Heart right ventricle (tissue), 2 donors: ENCODE measurements around the genes TXN2, RAC2 and CYTH4.

DNA sequence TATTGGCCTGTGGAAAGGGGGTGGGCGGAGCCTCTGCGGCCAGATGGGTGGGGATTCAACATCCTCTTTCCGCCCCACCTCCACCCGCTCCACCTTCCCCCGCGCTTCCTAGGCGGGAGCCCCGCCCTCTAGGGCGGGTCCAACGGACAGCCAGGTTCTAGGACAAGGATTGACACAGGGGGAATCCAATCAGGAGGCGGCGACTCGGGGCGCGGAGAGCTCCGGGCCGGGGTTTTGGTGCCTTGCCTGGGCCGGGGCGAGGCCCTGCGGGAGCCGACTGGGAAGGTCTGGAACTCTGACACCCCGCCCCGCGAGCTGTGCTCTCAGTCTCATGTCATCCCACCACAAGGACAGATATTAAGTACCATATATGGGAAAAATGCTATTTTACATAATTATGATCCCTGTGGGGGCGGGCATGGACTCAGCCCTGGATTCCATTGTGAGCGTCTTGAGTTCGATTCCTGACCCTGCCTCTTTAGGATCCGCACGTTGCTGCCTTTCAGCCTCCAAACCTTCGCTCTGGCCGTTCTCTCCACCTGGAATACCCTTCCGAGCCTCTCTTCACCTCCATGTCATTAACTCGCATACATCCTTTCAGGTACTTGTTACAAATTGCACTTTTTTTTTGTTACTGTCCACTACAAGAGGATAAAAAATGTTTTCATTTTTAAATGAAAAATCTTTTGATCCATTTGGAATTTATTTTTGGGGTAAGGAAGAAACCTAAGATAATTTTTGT, 539 bp upstream of the MYH9 start:
- PRO-cap, 2 experiments, result peak in 2 of 2 experiments; most common plus-strand start position 259 of the sequence (in 2); most common minus-strand start position 319 of the sequence (in 1)

DNA sequence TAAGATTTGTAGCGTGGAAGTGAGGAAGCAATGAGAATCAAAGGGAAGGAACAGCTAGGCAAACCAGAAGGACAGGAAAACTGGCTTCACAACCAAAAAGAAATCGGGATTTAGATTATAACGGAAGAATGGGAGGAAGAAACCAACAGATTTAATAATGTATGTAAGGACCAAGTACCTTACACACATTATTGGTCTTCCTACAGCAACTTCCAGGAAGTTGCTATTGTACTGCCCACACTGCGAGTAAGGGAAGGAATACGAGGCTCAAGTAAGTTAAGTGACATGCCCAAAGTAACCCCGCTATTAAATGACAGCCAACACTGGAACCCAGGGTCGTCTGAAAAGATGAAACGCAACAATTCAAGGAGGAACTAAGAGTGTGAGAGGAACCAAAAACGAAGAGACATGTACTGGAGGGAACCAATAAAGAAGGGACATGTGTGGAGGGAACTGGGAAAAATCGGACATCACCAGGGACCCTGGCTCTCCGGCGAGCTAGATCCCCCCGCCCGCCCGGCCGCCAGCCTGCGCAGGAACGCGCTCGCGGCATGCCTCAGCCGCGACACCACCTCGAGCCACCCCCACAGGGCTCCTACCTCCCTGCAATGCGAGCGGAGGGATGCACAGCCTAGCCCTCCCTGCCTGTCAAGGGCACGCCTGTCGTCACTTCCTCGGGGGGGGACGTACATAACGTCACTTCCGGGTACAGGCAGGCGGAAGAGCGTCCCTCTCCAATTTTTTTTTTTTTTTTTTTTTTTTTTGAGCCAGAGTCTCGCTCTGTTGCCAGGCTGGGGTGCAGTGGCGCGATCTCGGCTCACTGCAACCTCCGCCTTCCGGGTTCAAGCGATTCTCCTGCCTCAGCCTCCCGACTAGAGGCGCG, at the start of gene TXN2:
TSS of gene TXN2 (minus strand) at position 676 of the 883 bp plus-strand sequence.
- PRO-cap, 2 experiments, result peak in 2 of 2 experiments; most common plus-strand start position 765 of the sequence (in 2); most common minus-strand start position 382 of the sequence (in 1)

DNA sequence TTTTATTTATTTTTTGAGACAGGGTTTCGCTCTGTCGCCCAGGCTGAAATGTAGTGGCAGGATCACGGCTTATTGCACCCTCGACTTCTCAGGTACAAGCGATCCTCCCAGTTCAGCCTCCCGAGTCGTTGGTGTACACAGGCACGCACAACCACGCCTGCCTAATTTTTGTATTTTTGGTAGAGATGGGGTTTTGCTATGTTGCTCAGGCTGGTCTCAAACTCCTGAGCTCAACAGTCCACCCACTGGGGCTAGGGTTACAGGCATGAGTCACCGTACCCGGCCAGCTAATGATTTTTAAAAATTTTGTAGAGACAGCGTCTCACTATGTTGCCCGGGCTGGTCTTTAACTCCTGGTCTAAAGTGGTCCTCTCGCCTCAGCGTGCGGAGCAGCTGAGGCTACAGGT, 810 bp upstream of the EIF3D start:
- PRO-cap, 2 experiments, result no peak in any of the 2 experiments

DNA sequence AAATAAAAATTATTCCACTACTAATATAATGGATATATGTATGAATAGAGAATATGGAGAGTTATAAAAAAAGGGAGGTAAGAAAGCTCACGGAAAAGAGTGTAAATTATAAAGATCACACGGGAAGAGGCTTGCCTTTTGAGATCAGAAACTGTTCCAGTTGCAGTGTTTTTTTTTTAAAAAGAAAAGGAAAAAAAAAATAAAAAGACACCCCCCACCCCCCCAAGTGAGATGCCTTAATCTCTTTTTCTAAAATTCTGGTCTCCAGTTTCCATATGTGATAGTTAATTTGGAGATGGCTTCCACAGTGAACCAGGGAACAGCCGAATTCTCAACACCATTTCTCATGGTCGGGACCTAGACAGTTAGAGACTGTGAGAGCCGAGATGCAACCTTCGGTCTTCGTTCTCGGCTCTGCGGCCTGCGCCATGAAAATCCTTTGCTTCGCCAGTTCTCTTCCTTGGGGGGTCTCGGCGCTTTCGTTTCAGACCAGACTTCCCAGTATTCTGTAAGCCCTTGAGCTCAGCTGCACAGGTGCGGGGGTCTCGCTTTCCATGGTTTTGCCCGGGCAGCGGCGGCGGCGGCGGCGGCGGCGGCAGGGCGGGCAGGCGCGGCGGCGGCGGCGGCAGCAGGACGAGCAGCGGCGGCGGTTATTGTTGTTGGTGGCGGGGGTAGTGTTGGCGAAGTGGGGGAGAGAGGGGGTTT, 732 bp downstream of the CACNG2 start:
- PRO-cap, 2 experiments, result no peak in any of the 2 experiments

DNA sequence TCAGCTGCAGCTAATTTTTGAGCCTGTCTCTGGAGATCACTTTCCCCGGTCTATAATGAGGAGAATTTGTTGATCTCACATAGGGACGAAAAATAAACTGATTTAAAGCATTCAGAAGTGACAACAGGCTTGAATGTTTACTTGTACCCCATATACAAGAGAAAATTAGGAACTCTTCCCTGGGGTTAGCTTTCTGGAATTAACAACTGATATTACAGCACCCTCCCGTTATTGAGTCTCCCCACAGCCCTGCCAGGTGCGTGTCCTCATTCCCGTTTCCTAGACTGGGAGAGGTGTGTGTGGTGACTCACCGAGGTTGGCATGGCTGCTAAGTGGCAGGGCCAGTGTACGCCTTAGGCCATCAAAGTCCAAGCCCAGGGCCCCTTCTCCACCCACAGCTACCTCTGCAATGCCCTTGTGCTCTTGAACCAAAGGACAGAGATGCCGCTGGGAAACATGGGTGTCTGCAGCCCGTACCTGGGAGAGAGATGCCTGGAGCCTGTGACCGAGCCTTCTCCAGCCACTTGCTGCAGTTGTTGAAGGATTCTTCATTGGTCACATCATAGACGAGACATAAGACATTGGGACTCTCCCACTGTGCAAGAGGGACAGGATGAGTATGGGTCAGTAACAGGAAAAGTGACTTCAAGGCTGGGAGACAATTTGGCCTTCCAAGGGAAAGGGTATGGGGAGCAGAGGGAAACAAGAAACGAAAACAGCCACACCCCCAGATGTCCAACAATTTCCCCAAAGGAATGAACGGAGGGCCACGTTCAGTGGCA, 12.3 kb downstream of the IFT27 start:
- PRO-cap, 2 experiments, result no peak in any of the 2 experiments

DNA sequence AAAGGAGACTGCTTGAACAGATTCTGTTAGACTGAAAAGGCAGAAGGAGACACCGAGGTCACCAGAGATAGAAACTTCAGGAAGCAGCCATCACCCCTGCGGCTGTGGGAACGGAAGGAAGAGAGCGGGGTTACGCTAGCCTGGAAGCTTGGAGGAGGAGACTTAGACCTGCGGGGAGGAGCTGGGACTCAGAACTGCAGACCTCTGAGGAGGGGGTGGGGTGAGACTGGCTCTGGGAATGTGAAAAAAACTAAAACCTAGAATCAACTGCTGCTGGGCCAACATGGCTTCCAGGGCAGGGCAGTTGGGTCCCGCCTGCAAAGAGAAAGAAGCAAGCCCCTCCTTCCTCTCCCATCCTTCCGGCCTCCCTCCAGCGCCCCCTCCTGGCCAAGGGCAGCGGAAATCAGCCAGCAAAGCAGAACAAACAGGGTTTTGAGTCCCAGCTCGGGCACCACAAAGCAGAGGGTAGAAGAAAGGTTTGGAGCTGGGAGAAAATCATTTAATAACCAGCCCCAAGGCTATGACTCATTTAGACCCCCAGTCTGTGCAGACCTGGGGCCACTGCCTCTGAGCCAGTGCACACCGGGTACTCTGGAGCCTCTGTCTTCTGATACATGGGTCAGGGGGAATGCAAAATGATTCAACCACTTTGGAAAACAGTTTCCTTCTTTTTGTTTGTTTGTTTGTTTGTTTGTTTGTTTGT, 7.3 kb upstream of the NCF4 start:
- PRO-cap, 2 experiments, result no peak in any of the 2 experiments

DNA sequence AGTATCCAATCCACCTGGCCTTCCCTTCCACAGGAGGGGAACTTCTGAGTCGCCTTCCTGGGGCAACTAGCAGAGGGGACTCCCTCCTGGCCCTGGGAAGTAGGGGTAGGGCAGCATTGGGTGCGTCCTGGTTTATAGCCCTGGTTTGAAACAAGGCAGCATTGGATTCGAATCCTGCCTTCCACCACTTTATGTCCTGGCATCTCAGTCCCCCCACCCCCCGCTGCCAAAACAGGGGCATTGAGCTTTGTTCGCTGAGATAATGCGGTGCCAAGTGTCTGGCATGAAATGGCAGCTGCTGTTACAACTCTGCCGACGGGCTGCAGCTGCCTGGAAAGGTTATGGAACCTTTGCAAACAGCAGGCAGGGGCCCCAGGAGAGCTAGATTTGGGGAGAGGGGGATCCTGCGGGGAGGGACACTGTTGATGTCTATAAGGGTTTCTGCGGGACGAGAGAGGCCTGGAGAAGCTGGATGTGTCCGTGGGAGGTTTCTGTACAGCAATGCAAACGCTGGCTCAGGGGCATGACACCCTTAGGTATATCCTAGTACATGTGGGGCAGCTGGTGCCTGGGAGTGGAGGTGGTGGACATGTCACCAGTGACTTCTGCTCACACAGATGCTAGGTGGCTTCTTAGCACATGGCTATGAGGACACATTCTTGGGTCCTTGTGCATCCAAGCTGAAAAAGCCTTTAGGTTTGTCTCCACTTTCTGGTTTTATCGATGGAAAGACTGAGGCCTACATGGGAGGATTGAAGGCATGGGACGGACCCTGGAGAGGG, 1.8 kb downstream of the TST start:
- PRO-cap, 2 experiments, result no peak in any of the 2 experiments

- PRO-cap, 2 experiments, result no peak in any of the 2 experiments
Observed at GRCh38 chr22:37023709-37024248, 4.2 kb downstream of the MPST start.

DNA sequence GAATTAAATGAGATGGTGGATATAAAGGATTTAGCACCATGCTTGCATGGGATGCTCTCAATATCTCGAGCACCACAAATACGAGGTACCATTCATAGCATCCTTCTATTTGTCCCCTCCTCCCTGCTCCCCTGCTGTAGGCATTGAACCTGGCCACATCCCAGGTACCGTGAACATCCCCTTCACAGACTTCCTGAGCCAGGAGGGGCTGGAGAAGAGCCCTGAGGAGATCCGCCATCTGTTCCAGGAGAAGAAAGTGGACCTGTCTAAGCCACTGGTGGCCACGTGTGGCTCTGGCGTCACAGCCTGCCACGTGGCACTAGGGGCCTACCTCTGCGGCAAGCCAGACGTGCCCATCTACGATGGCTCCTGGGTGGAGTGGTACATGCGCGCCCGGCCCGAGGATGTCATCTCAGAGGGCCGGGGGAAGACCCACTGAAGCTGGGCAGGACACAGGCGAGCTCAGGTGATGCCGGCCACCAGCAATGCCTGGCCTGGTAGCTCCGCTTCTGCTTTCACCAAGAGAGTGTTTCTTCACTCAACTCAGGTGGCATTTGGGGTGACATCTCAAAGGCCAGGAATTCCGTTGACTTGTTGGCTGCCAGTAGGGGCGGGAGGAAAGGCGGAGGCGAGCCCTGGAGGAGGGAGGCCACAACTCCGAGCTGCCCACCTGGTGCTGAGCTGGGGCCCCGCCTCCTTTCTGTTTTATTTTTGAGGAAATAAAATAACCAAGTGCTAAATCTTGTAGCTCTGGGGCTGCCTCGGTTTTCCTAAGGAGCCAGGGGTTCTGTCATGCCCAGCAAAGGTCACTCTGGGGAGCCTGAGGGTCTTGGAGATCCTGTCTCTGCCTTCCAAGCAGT, 9.8 kb downstream of the MPST start:
- PRO-cap, 2 experiments, result no peak in any of the 2 experiments

- PRO-cap, 2 experiments, result no peak in any of the 2 experiments
Observed at GRCh38 chr22:37126605-37126878, 17.0 kb upstream of the TMPRSS6 start.

DNA sequence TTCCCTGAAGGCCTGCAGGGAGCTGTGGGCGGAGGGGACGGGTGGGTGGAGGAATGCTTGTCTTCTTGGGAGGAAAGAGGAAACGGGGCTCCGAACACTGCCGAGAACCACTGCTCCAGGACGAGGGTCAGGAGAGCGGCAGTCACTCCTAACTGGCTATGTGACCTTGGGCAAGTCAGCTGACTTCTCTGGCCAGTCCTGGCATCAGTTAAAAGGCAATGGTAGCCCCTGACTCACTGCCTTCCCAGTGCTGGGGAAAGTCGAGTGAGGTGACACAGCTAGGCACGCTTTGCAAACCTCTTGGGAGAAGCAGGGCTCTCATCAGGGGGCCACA, 16.5 kb downstream of the IL2RB start:
- PRO-cap, 2 experiments, result no peak in any of the 2 experiments

DNA sequence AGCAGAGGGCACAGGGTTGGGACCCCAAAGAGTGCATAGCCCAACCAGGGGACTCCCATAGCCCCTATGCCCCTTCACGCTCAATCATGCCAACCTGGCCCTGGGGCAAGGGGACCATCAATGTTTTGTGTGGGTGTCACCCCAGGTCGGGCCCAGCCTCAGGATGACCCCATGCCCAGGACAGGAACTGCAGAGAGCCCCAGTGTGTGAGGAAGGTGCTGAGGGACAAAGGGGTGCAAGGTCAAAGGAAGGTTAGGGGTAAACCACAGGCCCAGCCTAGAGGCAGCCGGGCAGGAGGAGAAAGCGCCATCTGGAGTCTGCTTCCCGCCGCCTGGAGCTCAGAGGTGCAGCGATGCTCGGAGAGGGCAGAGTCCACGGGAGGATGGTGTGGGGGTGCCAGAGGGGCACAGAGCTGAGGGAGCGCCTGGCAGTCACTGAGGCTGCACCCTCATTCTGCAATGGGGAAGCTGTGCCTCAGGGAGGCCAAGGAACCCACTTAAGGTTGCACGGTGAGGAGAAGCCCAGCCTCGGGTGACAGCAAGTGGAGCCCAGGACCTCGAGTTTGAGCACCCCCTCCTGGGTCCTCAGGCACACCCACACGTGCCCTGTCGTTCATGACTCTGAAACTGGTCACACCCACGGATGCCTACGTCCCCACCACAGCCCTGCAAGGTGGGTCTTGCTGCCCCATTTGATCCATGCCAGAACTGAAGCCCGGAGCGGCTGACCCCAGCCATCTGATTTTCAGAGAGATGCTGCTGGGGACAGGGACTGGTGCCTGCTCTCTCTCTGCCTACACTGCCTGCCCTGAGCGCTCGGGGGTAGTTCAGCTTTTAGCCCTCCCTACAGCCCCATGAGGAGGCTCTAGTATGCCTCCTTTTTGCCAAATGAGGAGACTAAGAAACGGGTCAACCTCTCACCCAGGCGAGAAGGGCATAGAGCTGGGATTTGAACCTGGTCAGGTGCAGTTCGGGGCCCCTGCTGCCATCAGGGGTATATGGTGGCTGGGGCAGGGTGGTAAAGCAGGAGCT, 1.6 kb downstream of the IL2RB start:
- PRO-cap, 2 experiments, result no peak in any of the 2 experiments

DNA sequence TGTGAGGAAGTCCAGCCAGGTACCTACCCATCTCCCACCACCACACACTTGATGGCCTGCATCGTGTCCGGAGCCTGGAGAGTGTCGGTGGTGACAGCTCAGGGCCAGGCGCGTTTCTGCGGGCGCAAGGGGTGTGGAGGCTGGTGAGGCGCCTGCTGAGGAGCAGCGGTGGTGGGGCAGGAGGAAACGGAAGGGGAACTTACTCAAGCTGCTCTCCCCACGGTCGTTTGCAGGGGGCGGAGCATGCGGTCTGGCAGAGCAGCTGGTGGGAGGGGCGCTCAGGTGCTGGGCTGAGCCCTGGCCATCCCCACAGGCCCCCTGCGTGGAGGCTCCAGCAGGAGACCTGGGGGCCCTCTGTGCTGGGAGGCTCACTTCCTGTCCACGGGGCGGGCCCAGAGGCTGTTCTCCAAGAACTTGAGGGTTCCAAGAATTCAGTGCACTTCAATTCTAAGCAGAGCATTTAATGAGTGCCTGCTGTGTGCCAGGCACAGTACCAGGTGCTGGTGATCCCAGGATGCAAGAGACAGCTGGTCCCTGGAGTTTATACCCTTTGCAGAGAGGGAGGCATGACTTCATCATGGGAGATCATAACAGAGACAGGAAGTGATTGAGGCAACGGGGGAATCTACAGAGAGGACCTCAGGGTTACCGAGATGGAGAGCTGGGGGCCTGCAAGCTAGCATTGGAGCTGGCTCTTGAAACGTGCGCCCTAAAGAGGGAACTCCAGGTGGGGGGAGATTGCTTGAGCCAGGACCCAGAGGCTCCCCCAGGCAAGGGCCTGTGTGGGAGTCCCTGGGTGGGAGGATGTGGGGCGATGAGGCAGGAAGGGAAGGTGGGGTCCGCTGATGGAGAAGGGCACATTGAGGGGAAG, at the start of gene RAC2:
TSS of gene RAC2 (minus strand) at position 183 of the 871 bp plus-strand sequence.
- PRO-cap, 2 experiments, result peak in 2 of 2 experiments; most common minus-strand start position 118 of the sequence (in 2)

- PRO-cap, 2 experiments, result peak in 2 of 2 experiments; most common plus-strand start chr22:37282508 (in 1); most common minus-strand start chr22:37282358 (in 1)
Observed at GRCh38 chr22:37281967-37282798, at the start of gene CYTH4. CYTH4 (plus strand) TSS chr22:37282508.

DNA sequence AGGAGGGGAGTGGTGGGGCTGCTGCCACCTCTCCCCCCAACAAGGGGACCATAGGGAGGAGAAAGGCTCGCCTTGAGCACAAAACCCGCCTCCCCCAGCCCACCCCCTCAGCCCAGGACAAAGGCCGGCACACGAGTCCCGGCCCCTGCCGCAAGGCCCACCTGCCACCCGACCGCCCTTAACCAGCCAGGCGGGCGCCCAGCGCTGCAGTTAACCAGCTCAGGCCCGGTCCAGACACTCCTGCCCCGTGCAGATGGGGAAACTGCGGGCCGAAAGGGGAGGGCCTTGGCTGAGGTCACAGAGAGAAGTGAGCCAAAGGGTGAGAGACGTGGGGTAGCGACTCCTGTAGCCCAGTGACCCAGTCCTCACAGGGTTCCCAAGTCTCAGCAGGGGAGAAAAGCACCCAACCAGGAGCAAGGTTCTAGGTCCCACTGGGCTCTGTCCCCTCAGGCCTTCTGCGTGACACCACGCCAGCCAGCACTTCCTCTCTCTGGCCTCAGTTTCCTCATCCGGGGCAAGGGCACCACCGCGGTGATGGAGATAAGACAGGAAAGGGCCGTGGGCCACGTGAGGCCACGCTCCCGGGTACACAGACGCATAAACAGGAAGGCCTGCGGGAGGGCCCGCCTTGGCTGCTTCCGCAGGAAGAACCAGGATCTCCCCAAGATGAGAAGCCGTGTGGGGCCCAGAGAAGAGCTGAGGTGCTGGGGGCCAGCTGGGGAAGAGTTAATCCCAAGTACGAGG, 1.9 kb downstream of the MFNG start:
- PRO-cap, 2 experiments, result peak in 2 of 2 experiments; most common plus-strand start position 669 of the sequence (in 2); most common minus-strand start position 492 of the sequence (in 2)

- PRO-cap, 2 experiments, result no peak in any of the 2 experiments
Observed at GRCh38 chr22:37570076-37570906, 9.6 kb downstream of the LGALS2 start.

- PRO-cap, 2 experiments, result no peak in any of the 2 experiments
Observed at GRCh38 chr22:37581387-37581880, 1.5 kb upstream of the LGALS2 start.

GRCh38 chr22:37601260-37601591, 7.4 kb upstream of the GGA1 start:
- PRO-cap, 2 experiments, result no peak in any of the 2 experiments

DNA sequence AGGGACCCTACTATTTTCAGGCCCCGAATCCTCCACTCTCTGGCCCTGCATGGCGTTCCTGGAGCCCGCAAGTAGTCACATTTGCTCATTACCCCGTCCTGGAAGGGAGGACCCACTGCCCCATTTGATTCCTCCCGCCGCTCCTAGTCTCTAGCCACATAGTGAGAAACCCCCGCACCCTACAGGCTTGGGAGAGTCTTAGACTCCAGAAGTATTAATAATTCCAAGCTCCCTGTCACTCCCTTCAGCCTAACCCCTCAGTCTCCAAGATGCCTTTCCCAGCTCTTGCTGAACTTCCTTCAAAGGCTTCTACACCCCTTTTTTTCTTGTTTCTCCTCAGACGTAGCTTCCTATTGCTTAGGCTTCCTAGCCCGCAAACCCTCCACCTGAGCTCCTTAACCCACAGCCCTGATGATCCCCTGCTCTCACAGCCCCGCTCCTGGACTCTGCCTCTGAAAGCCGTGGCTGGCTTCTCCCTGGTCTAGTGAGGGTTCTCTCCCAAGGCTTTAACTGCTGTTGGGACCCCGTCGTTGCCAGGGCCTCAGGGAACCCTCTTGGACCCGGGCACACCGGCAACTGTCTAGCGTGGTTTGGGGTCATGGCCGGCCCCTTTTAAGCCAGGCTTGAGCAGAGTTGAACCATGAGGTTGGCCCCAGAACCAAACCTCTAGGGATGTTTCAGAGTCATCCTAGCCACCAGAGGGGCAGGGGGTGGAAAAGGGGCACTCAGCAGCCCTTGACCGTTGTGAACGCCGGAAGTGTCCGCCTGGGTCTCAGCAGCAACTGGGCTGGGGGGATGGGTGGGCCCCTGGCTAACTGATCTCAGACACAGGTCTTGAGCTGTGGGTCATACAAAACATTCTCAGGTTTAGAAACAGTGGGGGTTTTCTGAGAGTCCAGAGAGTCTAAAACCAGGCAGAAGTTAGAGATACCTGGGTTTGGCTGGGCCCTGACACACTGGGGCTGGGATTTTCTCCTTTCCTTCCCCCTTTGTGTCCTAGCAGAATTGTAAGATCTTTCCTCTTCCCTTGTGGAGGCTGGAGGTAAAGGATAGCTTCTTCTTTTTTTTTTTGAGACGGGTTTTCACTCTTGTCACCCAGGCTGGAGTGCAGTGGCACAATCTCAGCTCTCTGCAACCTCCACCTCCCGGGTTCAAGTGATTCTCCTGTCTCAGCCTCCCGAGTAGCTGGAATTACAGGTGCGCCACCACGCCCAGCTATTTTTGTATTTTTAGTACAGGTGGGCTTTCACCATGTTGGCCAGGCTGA, 1.1 kb downstream of the GGA1 start:
- PRO-cap, 2 experiments, result no peak in any of the 2 experiments

GRCh38 chr22:37642478-37643113, 3.1 kb downstream of the SH3BP1 start:
- PRO-cap, 2 experiments, result no peak in any of the 2 experiments